Amniotic epithelial cell (primary cell): Measurements from ENCODE around the genes PVALB and CSF2RB.

GRCh38 chr22:36374534-36375181 is 13.1 kb downstream of the MYH9 start:
- RRBS, result no CpG with 5 or more reads among the region's 13 CpGs

- RRBS, result no CpG with 5 or more reads among the region's 14 CpGs
Measured at GRCh38 chr22:36384750-36385849, 2.7 kb downstream of the MYH9 start.

GRCh38 chr22:36394933-36395498 is 7.2 kb upstream of the MYH9 start:
- RRBS, result no CpG with 5 or more reads among the region's 8 CpGs

GRCh38 chr22:36453254-36453712 is 28.2 kb downstream of the TXN2 start:
- RRBS, result no CpG with 5 or more reads among the region's 7 CpGs

DNA sequence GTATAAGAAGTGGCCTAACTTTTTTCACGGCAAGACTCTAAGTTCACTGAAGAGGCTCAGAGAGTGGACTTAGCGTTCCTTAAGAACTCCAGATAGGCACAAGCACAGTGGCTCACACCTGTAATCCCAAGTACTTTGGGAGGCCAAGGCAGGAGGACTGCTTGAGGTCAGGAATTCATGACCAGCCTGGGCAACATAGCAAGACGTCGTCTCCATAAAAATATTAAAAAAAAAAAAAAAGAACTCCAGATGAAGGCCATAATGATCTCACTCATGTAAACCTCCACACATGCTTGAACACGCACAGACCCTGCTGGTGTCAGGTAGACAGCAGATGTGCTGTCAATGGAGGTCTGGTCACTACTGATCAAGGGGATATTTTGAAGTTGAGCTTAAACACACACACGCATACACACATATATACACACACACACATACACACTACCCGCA is 10.9 kb downstream of the TXN2 start:
- RRBS, result no CpG with 5 or more reads among the region's 7 CpGs

GRCh38 chr22:36478897-36479382 is 2.5 kb downstream of the TXN2 start:
- RRBS, result no CpG with 5 or more reads among the region's 4 CpGs

GRCh38 chr22:36487997-36488256 is 6.5 kb upstream of the TXN2 start:
- RRBS, result no CpG with 5 or more reads among the region's 6 CpGs

GRCh38 chr22:36529773-36530179 is 810 bp upstream of the EIF3D start:
- RRBS, result no CpG with 5 or more reads among the region's 16 CpGs

GRCh38 chr22:36546301-36546532 is 17.3 kb upstream of the EIF3D start:
- RRBS, result 4% methylated on average over 2 of the region's 11 CpGs

DNA sequence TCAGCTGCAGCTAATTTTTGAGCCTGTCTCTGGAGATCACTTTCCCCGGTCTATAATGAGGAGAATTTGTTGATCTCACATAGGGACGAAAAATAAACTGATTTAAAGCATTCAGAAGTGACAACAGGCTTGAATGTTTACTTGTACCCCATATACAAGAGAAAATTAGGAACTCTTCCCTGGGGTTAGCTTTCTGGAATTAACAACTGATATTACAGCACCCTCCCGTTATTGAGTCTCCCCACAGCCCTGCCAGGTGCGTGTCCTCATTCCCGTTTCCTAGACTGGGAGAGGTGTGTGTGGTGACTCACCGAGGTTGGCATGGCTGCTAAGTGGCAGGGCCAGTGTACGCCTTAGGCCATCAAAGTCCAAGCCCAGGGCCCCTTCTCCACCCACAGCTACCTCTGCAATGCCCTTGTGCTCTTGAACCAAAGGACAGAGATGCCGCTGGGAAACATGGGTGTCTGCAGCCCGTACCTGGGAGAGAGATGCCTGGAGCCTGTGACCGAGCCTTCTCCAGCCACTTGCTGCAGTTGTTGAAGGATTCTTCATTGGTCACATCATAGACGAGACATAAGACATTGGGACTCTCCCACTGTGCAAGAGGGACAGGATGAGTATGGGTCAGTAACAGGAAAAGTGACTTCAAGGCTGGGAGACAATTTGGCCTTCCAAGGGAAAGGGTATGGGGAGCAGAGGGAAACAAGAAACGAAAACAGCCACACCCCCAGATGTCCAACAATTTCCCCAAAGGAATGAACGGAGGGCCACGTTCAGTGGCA is 12.3 kb downstream of the IFT27 start:
- RRBS, result no CpG with 5 or more reads among the region's 14 CpGs

- RRBS, result 2% methylated on average over 27 of the region's 67 CpGs
Measured at GRCh38 chr22:36816627-36817353, at the start of gene PVALB. Gene PVALB, minus strand, starts transcription at chr22:36817035.

DNA sequence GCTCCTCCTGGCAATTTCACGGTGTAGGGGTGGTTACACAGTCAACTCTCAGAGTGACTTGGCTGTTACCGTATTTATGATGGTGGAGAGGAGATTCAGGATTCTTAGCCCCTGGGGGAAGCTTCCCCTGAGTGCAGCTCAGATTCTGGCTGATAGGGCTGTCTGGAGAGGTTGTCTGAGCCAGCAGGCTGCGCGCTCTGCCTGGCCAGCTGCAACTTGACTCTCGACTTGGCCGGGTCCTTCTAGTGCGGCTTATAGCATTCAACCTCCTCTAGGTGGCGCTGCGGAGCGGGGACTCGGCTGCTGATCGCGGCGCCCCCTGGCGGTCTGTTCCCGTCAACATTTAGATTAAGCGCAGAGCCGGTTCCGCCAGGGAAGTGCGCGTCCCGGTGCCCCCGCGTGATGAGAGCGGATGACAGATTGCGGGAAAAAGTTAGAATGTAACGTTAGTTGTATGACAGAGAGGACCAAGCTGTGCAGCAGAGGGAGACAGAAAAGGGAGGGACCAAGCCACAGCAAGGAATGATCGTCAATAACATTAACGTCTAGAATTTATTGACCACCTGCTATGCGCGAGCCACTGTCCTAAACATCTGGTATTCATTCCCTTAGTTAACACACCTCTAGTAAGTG is 4.4 kb upstream of the NCF4 start:
- RRBS, result no CpG with 5 or more reads among the region's 31 CpGs

GRCh38 chr22:36861955-36862737 is 1.3 kb downstream of the NCF4 start:
- RRBS, result no CpG with 5 or more reads among the region's 19 CpGs

GRCh38 chr22:36901813-36902283 is 11.6 kb upstream of the CSF2RB start:
- RRBS, result no CpG with 5 or more reads among the region's 5 CpGs

- RRBS, result no CpG with 5 or more reads among the region's 10 CpGs
Measured at GRCh38 chr22:36913127-36913783, at the start of gene CSF2RB. Gene CSF2RB, plus strand, starts transcription at chr22:36913628.

DNA sequence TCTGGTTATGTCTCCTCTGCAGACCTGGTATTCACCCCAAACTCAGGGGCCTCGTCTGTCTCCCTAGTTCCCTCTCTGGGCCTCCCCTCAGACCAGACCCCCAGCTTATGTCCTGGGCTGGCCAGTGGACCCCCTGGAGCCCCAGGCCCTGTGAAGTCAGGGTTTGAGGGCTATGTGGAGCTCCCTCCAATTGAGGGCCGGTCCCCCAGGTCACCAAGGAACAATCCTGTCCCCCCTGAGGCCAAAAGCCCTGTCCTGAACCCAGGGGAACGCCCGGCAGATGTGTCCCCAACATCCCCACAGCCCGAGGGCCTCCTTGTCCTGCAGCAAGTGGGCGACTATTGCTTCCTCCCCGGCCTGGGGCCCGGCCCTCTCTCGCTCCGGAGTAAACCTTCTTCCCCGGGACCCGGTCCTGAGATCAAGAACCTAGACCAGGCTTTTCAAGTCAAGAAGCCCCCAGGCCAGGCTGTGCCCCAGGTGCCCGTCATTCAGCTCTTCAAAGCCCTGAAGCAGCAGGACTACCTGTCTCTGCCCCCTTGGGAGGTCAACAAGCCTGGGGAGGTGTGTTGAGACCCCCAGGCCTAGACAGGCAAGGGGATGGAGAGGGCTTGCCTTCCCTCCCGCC is 24.6 kb downstream of the CSF2RB start:
- RRBS, result 67% methylated on average over 6 of the region's 14 CpGs

GRCh38 chr22:37079328-37080414 is 28.1 kb downstream of the KCTD17 start:
- RRBS, result no CpG with 5 or more reads among the region's 20 CpGs

DNA sequence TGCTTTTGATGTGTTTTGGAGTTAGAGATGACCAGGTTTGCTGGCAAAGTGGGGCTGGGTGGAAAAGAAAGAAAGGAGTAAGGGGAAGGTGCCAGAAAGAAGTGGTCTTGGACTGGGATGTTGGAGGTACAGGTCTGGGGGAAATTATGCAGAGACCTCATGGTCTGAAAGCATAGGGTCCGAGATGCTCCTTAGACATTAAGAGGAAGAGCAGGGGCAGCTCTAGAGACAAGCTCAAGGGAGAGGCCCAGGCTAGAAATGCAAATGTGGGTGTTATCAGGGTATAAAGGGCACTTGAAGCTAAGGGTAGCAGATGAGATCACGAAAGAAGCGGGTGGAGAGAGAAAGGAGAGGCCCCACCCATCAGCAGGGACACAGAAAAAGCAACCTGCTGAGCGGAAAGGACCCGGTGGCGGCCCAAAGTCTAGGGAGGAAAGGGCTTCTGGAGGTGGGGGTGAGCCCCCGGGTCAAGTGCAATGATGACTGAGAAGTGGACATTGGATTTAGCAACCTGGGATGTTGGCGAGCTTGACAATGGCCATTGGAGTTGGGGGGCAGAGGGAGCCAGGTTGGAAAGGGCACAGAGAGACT is 8.9 kb downstream of the TMPRSS6 start:
- RRBS, result 85% methylated on average over 3 of the region's 8 CpGs

GRCh38 chr22:37126605-37126878 is 17.0 kb upstream of the TMPRSS6 start:
- RRBS, result no CpG with 5 or more reads among the region's 6 CpGs

- RRBS, result no CpG with 5 or more reads among the region's 22 CpGs
Measured at GRCh38 chr22:37179968-37180558, 8.0 kb downstream of the C1QTNF6 start.